ENCODE results near the gene IYD.

DNA sequence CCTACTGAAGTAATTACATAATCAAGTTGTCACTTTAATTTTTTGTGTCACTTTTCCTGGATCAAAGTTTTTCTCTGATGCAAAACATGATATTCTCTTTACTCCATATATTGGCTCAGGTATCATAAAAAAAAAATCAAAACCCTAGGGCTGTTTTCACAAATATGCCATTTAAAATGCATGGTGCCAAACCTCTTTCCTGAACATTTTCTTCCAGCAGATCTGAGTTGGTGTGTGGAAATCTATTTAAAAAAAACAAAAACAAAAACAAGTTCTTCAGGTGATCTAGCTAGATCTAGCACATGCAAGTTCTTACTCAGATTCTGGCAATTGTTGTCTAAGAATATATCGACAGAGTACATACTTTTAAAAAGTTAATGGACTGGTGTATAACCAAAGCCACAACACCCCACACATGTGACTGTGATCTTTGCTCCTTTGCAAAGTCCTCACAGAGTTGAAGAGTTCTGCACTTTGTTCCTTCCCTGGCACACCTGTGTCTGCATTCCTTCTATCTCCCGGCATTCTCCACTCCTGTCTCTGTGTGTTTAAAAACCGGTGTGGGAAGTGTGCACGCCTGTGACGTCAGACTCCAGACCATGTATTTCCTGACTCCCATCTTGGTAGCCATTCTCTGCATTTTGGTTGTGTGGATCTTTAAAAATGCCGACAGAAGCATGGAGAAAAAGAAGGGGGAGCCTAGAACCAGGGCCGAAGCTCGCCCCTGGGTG lies at the start of gene IYD:
IYD (plus strand) TSS at position 580 of the 731 bp plus-strand sequence.
- PRO-cap, result no peak
- RAMPAGE, long total RNA, result no peak
- RRBS, result no CpG with 5 or more reads among the region's 8 CpGs

- PRO-cap, result no peak
- RAMPAGE, long total RNA, result no peak
- RRBS, result no CpG with 5 or more reads among the region's 10 CpGs
These were observed 49.4 kb downstream of the IYD start for GRCh38 chr6:150418106-150418802.

- PRO-cap, result no peak
- RAMPAGE, long total RNA, result no peak
- RRBS, result no CpG with 5 or more reads among the region's 8 CpGs
These were observed 88.5 kb downstream of the IYD start for GRCh38 chr6:150457166-150457910.

DNA sequence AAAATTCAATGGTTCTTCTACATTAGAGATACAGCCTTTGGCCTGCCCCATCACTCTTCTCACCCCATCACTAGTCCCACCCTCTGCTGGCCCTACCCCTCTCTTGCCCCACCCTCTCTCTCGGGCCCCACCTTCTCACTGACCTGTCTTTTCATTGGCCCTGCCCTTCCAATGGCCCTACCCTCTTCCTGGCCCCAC lies 107.3 kb upstream of the PLEKHG1 start:
- PRO-cap, result no peak
- RAMPAGE, long total RNA, result no peak
- RRBS, result no CpG with 5 or more reads among the region's 1 CpG

DNA sequence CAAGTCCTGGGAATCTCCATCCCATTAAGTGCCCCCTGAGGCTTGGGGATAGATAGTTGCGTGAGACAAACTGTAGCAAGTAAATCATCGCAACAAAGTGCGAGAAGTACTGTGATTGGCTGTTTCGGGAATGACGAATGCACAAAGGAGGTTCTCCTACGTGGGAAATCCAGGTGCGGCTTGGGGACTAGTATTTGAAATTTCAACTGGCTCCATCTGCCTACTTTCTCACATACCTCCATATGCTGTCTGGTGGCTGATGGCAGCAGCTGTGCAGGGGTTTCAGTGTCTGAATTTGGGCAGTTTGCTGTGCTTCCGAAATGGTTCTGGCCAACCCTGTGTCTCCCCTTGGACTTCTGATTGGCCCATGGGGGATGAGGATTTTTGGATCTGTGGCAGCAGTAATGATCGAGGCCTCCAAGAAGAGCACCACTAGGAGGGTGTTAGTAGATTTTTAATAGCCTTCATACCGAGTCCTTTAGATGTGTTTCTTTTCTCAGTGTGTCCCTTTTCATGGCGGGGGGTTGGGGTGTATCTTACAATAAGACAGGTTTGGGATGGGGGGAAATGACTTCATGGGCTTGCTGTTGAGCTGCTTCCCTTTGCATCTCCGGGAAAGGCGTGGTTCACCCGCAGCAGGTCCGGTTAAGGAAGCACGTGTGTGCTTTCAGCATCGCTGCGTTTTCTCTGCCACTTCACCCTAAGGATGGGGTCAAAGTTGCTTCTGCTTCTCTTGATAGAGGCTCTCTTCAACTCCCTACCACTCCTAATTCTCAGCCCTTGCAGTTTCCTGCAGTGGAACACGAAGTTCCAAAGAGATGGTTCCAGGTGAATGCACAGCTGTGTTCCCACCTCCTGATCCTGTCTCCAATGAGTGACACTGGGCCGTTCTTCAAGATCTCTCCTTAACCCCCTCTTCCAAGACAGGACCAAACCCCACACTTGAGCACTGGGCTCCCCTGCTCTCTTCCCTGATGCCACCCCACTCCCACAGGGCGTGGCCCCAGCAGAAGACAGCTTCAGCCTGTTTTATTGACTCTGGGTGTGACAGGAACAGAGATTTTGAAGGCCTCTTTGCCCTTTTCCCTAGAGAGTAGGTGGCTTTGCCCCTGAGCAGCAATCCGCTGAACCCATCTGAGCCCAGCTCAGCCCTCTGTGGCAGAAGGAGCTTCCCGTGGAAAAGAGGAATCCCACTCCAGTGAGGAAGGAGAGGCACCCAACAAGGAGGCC lies 85.0 kb downstream of the PLEKHG1 start:
- PRO-cap, result no peak
- RAMPAGE, long total RNA, result no peak
- RRBS, result no CpG with 5 or more reads among the region's 23 CpGs

DNA sequence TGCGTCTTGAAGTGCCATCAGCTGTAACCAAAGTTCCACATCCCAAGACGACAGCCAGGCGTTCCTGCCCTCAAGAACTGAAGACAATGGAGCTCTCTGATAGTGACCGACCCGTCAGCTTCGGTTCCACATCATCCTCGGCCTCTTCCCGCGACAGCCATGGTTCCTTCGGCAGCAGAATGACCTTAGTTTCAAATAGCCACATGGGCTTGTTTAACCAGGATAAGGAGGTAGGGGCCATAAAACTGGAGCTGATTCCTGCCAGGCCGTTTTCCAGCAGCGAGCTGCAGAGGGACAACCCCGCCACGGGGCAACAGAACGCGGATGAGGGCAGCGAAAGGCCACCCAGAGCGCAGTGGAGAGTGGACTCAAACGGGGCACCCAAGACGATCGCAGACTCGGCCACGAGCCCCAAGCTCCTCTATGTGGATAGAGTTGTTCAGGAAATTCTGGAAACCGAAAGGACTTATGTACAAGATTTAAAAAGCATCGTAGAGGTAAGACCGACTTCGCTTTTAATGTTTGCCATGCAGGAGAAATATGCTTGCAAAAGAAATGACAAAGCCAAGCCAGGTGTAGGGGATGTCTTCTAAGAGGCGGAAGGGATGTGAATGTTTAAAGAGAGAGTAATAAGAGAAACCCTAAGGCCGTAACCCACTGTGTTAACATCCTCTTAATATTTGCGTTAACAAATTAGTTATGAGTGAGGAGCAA lies 131.7 kb upstream of the MTHFD1L start:
- PRO-cap, result no peak
- RAMPAGE, long total RNA, result no peak
- RRBS, result no CpG with 5 or more reads among the region's 30 CpGs

GRCh38 chr6:150840897-150841565 lies 24.5 kb upstream of the MTHFD1L start:
- PRO-cap, result no peak
- RAMPAGE, long total RNA, result no peak
- RRBS, result no CpG with 5 or more reads among the region's 9 CpGs

GRCh38 chr6:150857549-150858065 lies 7.9 kb upstream of the MTHFD1L start:
- PRO-cap, result no peak
- RAMPAGE, long total RNA, result no peak
- RRBS, result no CpG with 5 or more reads among the region's 5 CpGs

GRCh38 chr6:150878400-150879211 lies 13.1 kb downstream of the MTHFD1L start:
- PRO-cap, result no peak
- RAMPAGE, long total RNA, result no peak
- RRBS, result no CpG with 5 or more reads among the region's 8 CpGs

- PRO-cap, result no peak
- RAMPAGE, long total RNA, result no peak
- RRBS, result no CpG with 5 or more reads among the region's 9 CpGs
These were observed 75.5 kb downstream of the MTHFD1L start for GRCh38 chr6:150940970-150941507.

DNA sequence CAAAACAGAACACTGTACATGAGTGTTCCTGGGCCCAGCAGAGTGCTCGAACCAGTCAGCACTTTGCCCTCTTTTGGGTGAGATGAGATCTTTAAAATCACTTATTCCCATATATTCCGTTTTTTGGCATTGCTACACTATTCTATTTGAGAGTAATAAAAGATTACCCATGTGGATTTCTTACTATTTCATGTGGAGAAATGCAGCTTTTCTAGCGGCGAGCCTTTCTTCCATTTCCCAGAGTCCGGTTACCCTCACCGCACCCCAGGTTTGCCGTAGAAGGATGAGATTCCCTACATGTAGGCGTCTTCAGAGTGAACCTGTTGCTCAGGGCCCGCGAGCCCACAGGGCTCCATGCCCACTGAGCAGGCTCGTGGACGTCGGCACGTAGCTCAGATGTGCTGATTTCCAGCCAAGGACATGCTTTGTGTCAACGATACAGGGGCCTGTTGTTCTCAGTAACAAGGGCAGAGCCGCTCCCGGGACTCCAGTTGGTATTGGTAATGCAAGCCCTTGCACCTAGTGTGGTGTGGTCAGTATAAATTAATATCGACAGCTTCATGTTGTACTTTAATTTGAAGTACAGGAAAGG lies 159.5 kb downstream of the MTHFD1L start:
- PRO-cap, result no peak
- RAMPAGE, long total RNA, result no peak
- RRBS, result no CpG with 5 or more reads among the region's 18 CpGs

DNA sequence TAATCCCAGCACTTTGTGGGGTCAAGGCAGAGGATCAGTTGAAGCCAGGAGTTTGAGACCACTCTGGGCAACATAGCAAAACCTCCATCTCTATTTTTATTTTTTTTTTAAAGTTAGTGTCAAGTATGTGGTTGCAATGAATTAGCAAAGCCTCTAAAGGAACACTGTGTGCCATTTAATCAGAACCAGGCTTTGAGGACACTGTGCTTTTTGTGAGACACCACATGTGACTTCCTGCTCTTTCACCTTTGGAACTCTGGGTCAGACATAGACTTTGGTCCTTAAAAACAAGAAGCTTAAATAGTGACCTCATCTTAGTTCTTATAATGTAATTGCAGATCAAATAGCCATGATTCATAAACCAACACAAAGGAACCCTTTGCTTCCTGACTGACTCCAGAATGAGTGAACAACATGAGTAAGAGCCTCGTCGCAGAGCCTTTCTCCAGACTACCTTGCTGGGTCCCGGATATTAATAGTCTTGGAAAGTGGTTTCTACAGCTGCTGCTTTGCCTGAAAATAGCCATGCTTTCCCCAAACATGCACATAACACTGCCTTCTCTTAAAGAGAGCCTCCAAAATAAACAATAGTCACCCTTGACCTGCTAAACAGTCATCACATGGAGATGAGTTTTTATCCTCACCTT lies 170.8 kb downstream of the MTHFD1L start:
- PRO-cap, result no peak
- RAMPAGE, long total RNA, result no peak
- RRBS, result 71% methylated on average over 1 of the region's 3 CpGs

DNA sequence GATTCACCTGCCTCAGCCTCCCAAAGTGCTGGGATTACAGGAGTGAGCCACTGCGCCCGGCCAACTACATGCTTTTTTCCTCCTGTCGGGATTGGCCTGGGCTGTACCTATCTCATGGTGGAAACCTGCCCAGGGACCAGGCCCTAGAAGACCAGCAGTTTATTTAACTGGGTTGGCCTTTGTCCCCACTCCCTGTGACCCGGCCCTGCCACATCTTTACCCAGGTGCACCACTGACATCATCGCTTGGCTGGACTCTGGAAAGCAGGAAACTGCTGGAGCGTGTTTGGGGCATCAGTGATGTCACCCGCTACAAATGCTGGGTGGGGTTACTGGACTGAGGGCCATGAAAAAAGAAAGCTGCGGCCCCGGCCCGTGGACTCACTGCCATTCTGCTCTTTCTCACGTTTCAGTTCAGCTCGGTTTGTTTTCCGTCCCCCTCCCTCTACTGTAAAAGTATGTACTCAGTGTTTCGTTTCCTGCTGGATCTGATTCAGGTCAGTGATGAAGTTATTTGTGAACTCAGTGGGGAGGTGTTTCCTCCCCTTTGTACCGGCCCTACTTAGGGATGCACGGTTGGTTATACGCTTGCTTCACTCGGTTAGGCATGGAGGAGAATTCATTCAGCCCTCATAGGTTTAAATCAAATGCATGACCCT lies 179.2 kb downstream of the MTHFD1L start:
- PRO-cap, result no peak
- RAMPAGE, long total RNA, result no peak
- RRBS, result no CpG with 5 or more reads among the region's 18 CpGs

GRCh38 chr6:151059587-151060054 lies 180.1 kb upstream of the AKAP12 start:
- PRO-cap, result no peak
- RAMPAGE, long total RNA, result no peak
- RRBS, result no CpG with 5 or more reads among the region's 11 CpGs

GRCh38 chr6:151154399-151154951 lies 85.3 kb upstream of the AKAP12 start:
- PRO-cap, result no peak
- RAMPAGE, long total RNA, result no peak
- RRBS, result no CpG with 5 or more reads among the region's 3 CpGs

GRCh38 chr6:151325157-151326232 lies 65.9 kb downstream of the ZBTB2 start:
- PRO-cap, result no peak
- RAMPAGE, long total RNA, result no peak
- RRBS, result 2% methylated on average over 13 of the region's 48 CpGs

DNA sequence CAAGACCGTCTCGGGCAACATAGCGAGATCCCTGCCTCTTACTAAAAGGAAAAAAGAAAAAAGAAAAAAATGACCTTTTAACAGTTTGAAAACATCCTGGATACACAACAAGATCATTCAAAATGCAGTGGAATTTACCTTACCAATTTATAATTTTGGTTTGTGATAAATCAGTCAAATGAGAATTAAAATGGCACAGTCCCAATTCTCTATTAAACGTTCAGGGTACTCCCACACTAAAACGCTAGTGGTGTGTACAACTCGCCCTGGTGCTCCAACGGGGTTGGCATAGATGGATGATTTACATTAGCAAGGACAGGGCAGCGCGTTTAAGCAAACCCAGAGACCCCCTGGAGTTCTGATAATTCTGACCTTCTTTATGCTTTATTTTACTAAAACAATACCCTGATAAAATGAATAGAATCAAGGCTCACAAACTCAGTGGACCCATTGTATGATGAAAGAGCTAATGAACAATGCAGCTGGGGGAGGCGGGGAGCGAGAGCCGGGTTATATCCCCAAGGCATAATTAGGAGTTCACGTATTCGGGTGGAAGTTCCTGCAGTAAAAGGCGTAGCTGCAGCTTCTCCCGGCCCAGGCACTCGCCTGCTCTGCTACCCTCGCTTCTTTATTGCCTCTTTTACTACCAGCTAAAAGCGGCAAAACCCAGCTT lies 2.0 kb downstream of the ZBTB2 start:
- PRO-cap, result unidirectional peak, plus-strand start at position 542 of the sequence
- RAMPAGE, long total RNA, result no peak
- RRBS, result 2% methylated on average over 4 of the region's 19 CpGs

DNA sequence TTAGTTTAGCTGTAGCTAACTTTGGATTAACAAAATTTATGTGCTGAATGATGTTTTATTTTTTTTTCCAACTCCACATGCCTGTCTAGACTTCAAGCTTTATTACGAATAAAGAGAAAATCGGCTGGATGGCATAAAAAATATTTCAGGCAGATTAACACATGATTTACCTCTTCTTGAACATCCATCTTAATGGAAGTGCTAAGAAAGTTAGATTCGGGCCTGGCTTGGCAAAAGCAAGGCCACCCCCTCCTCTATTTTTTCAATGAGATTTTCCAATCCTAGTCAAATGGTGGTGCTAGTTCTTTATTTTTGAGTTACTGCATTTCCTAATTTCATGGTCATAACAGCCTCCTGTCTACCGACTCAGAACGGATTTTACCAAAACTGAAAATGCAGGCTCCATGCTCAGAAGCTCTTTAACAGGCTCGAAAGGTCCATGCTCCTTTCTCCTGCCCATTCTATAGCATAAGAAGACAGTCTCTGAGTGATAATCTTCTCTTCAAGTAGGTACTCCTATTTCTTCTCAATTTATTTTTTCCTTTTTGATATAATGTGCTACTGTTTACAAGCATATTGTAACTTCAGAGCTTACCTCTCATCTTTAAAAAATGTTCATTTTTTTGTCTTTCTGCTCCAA lies 117.2 kb upstream of the ESR1 start:
- PRO-cap, result no peak
- RAMPAGE, long total RNA, result no peak
- RRBS, result no CpG with 5 or more reads among the region's 6 CpGs

DNA sequence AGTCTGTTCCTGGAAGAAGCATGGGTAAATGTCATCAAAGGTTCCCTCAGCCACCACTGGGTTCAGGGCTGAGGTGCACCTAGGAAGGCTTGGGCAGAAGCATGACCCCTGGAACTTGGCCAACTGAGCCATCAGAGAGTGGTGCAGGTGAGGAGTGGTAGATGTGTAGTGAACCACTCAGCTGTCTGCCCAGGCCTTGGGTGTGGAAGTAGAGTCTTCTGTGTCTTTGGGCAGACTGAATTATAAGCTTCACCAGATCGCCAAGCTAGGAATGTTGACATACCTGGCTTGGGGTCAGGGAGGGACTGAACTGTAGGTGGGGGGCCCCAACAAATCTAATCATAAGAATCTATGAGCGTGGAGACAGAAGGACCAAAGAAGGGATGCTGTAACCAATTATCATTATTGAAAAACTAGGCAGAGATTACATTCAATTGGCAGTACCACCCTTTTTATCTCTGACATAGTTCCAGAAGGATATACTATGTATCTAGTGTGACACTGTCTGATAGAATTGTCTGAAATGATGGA lies 102.2 kb downstream of the ESR1 start:
- PRO-cap, result no peak
- RAMPAGE, long total RNA, result no peak
- RRBS, result no CpG with 5 or more reads among the region's 2 CpGs

DNA sequence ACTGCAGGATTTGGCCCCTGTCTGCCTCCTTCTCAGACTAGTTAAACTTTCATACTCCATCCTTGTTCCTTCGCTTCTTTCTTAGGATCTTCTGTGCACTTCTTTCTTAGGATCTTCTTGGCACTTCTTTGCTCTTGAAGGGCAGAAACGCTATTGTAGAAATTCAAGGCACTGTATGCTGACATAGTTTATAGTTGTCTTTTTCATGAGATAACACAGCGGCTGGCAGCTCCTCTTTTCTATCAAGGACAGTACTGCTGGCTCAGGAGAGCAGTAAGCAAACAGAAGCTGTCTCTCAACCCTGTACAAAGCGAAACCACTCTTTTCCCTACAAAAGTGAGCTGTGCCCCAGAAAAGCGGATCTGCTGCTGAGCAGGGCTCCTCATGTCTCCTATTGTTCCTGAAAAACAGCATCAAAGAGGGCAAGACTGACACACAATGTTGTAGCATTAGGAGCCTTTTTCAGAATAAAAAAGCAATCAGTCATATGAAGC lies 255.7 kb downstream of the ESR1 start:
- PRO-cap, result no peak
- RAMPAGE, long total RNA, result no peak
- RRBS, result no CpG with 5 or more reads among the region's 5 CpGs